Gastrocnemius medialis (tissue), 3 donors: ENCODE measurements around a stretch of chr6.

GRCh38 chr6:144353766-144354611, 68.9 kb downstream of the UTRN start:
- PRO-cap: no peak
- RAMPAGE, long total RNA, 3 experiments: no peak in any of the 3 experiments

- PRO-cap: no peak
- RAMPAGE, long total RNA, 3 experiments: no peak in any of the 3 experiments
These were observed 280.5 kb downstream of the UTRN start for GRCh38 chr6:144565630-144565953.

DNA sequence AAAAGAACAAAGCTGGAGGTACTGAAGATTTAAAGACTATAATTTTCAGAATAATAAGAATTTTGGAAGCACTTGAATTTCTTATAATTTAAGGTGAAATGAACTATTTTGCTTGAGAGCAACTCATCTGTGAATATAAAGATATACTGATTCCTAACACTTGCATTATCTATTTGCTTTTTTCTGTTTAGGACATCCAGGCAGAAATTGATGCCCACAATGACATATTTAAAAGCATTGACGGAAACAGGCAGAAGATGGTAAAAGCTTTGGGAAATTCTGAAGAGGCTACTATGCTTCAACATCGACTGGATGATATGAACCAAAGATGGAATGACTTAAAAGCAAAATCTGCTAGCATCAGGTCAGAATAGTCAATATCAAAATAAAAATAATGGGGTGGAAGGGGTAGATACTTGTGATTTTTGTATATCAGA, 393.1 kb downstream of the UTRN start:
- PRO-cap: no peak
- RAMPAGE, long total RNA, 3 experiments: no peak in any of the 3 experiments

GRCh38 chr6:144702635-144703640, 417.8 kb downstream of the UTRN start:
- PRO-cap: no peak
- RAMPAGE, long total RNA, 3 experiments: no peak in any of the 3 experiments

GRCh38 chr6:144810309-144810649, 525.1 kb downstream of the UTRN start:
- PRO-cap: no peak
- RAMPAGE, long total RNA, 3 experiments: no peak in any of the 3 experiments

DNA sequence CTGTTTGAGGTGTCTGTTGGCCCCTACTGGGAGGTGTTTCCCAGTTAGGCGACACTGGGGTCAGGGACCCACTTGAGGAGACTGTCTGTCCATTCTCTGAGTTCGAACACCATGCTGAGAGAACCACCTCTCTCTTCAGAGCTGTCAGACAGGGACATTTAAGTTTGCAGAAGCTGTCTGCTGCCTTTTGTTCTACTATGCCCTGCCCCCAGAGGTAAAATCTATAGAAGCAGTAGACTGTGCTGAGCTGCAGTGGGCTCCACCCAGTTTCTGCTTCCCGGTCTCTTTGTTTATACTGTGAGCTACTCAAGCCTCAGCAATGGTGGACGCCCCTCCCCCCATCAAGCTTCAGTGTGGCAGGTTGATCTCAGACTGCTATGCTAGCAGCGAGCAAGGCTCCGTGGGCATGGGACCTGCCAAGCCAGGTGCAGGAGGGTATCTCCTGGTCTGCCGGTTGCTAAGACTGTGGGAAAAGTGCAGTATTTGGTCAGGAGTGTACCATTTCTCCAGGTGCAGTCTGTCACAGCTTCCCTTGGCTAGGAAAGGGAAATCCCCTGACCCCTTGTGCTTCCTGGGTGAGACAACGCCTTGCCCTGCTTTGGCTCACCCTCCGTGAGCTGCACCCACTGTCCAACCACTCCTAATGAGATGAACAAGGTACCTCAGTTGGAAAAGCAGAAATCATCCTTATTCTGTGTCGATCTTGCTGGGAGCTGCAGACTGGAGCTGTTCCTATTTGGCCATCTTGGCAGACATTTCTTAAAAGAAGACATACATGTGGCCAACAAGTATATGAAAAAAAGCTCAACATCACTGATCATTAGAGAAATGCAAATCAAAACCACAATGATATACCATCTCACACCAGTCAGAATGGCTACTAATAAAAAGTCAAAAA, 692.2 kb downstream of the UTRN start:
- PRO-cap: no peak
- RAMPAGE, long total RNA, 3 experiments: no peak in any of the 3 experiments

- PRO-cap: no peak
- RAMPAGE, long total RNA, 3 experiments: no peak in any of the 3 experiments
These were observed 638.4 kb downstream of the EPM2A start for GRCh38 chr6:145096871-145097467.

DNA sequence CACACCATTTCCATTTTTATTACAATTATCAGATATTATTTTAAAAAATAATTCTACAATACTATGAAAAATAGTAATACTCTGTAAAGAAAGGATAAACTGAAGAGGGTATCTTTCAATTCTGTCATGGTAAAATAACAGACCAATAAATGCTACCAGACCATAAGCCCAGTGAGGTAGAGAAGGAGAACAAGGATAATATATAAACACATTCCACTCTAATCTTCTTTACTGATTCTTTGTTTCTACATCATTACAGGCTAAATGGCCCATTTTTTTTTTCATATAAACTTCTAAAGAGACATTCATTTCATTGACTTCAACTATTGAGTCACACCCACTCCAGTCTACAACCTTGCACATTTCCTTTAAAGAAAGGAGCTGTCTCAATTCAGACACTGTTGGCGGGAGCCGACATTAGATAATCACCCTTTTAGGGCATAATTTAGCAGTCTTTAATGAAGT, 1.7 kb downstream of the EPM2A start:
- PRO-cap: no peak
- RAMPAGE, long total RNA, 3 experiments: no peak in any of the 3 experiments

DNA sequence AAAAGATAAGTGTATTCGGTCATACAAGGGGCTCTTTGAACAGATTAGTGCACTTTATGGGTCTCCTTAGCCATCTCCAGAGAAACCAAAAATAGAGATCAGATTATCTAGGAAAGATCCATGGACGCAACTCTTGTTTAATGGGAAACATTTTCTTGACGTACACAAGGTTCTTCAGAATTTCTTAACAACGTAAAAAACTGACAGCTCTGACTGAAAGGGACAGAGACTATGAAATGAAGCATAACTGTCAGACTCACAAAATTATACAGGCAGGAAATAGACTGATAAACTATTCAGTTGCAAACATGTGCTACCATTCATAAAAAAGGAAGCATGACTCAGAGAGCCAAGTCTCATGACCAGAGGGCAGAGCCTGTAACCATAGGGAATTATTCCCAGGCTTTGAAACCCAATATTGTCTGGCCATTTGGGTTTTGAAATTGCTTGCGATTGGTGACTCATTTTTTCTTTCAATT, 253.4 kb upstream of the RAB32 start:
- PRO-cap: no peak
- RAMPAGE, long total RNA, 3 experiments: no peak in any of the 3 experiments

- PRO-cap: bidirectional peak, plus-strand start at chr6:147127011, minus-strand start at chr6:147126888
- RAMPAGE, long total RNA, 3 experiments: no peak in any of the 3 experiments
These were observed 77.5 kb upstream of the STXBP5 start for GRCh38 chr6:147126713-147127130.

- PRO-cap: no peak
- RAMPAGE, long total RNA, 3 experiments: no peak in any of the 3 experiments
These were observed 49.8 kb upstream of the STXBP5 start for GRCh38 chr6:147154465-147154867.

DNA sequence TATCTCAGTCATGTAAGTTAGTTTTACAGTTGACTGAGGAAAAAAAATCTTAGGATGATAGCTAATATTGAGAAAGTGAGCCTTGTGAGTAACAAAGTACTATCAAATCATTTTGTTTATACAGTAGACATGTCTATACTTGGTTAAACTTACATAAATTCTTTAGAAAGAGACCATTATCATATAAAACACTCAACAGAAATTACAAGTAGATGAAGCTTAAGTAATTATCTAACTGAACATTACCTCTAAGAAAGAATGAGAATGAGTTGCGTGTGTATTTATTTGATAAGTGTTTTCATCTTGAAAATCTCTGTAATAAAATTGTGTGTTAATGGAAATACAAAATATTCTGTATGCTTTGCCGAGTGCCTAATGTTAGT, 55.0 kb downstream of the STXBP5 start:
- PRO-cap: no peak
- RAMPAGE, long total RNA, 3 experiments: no peak in any of the 3 experiments

DNA sequence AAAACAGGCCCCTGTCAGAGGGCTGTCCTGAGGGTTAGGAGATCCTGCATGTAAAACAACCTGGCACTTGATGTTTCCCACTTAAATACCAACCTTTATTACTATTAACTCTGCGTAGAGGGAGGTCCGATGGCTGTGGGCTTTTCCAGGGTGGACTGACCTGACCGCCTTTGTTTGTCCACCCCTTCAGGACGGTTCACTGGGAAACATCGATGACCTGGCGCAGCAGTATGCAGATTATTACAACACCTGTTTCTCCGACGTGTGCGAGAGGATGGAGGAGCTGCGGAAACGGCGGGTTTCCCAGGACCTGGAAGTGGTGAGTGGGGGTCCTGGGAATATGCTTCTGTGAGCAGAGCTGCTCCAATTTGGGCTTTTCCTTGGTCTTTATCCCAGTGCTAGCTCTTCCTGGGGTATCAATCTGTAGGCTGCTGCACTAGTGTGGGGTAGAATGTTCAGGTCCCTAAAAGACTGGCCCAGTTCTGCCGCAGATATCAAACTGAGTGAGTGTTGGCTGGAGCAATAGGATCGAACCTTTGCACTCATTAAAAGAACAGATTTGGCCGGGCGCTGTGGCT, 47.4 kb downstream of the SASH1 start:
- PRO-cap: no peak
- RAMPAGE, long total RNA, 3 experiments: no peak in any of the 3 experiments

DNA sequence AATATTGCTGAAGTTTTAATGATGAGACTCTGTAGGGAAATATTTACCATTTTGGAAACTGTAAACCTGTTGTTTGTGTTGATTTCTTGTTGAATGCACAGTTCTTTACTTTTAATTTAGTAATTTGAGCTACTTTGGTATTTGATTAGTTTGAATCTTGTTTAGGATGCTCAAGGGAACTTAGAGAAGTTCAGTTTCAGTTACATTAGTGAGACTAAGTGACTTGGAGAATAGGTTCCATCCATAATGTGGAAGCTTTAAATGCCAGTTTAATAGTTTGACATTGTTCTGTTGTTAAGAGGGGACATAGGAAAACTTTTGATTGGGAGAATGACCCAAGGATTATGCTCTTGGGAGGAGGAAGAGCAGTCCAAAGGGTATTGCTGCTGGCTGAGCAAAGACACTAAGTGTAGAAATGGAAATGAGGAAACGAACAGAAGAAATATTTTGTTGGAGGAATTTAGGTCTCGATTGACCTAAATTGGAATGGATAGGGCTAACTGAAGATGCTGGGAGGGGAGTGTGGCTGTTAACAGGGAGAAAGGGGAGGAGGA, 70.4 kb downstream of the SASH1 start:
- PRO-cap: no peak
- RAMPAGE, long total RNA, 3 experiments: no peak in any of the 3 experiments

DNA sequence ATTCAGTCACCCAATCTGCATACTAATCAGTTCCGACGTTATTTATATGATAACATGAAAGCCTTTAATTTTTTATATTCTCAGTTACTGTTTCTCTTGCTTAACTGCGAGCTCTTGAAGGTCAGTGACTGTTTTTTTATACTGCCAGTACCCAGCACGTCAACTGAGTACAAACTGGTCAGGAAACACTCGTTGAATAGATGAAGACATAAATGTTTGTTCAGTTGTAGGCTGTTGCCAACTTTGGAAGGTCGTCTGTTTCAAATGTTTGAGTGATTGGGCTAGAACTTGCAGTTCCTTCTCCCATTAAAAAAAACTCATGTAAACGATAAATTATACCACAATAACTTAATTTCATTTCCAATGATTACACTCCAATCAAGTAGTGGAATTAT, 80.9 kb downstream of the SASH1 start:
- PRO-cap: no peak
- RAMPAGE, long total RNA, 3 experiments: no peak in any of the 3 experiments

- PRO-cap: no peak
- RAMPAGE, long total RNA, 3 experiments: no peak in any of the 3 experiments
These were observed 89.8 kb downstream of the SASH1 start for GRCh38 chr6:148432384-148432949.

- PRO-cap: no peak
- RAMPAGE, long total RNA, 3 experiments: no peak in any of the 3 experiments
These were observed 98.7 kb downstream of the SASH1 start for GRCh38 chr6:148441095-148441931.

DNA sequence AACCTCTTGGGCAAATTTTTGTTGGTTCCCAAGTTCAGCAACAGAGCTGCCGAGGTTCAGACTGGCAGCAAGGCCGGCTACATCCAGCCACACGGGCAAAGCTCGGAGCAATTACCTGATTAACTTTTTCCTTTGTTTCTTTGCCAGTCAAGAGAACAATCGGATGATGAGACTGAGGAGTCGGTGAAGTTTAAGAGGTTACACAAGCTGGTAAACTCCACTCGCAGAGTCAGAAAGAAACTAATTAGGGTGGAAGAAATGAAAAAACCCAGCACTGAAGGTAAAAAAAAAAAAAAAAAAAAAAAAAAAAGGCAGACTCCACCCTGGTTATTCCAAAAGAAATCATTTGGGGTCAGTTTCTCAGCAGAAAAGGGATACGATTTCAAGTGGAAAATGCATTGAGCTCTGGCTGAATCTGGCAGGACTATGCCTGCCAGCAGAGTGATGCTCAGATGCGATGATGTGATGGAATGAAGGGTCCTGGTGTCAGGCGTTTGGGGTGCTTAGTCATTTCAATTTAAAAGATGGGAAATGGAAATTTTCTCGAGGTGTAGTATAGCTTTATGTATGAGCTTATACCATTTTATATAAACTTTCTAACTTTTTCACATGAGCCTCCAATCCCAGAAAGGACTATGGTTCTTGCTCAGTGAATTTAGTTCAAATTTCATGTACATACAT, 171.7 kb downstream of the SASH1 start:
- PRO-cap: no peak
- RAMPAGE, long total RNA, 3 experiments: no peak in any of the 3 experiments

DNA sequence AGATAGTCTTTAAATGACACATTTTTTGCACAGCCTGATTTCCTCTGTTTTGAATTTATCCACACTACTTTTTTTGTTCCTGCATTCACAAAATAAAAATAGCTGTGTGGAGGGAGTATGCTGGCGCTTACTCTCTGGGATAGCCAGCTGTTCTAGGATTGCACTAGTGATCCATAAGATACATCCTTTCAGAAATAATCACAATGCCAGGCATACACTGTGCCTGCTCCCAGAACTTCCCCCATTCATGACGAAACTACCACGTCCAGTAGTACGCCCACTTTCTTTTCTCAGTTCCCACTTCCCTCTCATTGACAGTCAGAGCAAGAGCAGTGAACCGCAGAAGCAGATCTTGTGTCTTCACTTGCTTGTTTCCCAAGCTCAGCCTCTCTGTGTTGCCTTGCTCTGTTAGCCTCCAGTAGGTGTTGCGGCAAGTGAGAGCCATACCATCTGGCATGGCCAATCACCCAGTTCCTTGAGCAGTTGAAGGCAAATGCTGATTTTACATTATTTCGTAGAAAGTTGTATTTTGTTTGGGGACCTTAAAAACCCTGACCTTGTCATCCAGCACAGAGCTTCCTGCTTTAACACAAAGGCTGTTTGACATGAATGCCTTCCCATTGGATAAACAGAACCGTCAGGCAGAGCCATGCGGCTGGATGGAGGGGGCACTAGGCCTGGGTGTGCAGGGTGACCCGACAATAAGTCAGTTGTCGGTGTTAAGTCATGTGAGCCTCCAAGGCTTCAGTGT, 11.7 kb downstream of the UST start:
- PRO-cap: unidirectional peak, plus-strand start at position 317 of the sequence
- RAMPAGE, long total RNA, 3 experiments: no peak in any of the 3 experiments

DNA sequence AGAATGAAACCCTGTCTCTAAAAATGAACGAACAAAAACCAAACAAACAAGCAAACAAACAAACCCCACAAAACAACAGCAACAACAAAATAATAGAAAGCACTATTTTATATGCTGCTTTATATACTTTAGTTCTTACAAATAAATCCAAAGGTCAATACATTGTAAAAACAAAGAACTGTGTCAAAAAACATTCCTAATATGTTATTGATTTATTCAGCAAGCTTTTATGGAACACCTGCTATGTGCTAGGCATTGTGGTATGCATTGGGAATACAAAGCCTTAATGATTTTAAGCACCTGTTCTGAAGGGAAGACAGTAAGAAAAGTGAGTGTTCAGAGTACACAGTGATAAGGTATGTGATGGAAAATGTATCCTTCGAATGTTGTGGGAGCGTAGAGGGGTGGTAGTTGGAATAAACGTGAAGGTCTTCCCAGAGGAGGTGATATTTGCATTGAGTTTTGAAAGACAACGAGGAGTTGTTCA, 50.5 kb downstream of the UST start:
- PRO-cap: no peak
- RAMPAGE, long total RNA, 3 experiments: no peak in any of the 3 experiments